Measurements from ENCODE around the genes PAX8 and MARCO.

- PRO-cap = no peak
Measured at GRCh38 chr2:113278216-113279252, at the start of gene PAX8. Gene PAX8, minus strand, starts transcription at chr2:113278921.

DNA sequence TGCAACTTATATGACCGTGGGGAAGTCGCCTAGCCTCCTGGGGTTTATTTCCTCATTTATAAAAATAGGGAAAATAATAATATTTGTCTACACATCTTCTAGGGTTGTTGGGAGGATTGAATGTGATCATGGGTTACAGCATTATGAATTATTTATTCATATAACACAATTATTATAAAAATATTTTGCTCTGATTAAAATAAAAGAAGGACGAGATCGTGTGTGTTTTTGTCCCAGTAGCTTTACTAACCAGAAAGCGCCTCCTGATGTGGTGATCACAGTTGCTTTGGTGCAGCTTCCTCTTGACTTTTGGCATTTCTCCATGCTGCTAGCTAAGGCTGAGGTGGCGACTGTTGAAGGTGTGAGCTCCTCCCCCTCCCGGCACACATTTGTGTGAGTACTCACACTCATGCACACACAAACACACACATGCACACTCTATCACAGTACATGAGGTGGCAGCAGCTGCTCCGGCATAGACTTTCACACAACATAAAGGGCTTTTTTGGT is 53.1 kb downstream of the FOXD4L1 start:
- PRO-cap = no peak

GRCh38 chr2:113737589-113738702 is 18.5 kb downstream of the SLC35F5 start:
- PRO-cap = no peak

- PRO-cap = no peak
Measured at GRCh38 chr2:113818304-113819035, 62.0 kb upstream of the SLC35F5 start.

DNA sequence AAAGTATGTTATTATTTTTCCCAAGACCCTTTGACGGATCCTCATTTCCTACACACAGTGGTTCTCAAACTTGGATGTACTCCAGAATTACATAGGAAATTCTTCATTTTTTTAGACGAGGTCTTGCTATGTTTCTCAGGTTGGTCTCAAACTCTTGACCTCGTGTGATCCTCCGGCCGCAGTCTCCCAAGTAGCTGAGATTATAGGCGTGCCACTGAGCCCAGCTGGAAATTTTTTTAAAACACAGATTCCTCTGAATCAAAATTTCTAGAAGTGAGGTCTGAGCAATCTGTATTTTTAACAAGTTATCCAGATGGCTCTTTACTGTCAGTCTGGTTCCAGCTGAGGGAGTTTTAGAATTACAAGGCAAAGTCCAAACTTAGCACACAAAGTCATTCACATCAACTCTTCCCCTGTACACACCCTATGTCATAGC is 12.4 kb upstream of the ACTR3 start:
- PRO-cap = no peak

- PRO-cap = no peak
Measured at GRCh38 chr2:113889018-113889340, 910 bp upstream of the ACTR3 start.

- PRO-cap = no peak
Measured at GRCh38 chr2:113978305-113978642, 88.4 kb downstream of the ACTR3 start.

DNA sequence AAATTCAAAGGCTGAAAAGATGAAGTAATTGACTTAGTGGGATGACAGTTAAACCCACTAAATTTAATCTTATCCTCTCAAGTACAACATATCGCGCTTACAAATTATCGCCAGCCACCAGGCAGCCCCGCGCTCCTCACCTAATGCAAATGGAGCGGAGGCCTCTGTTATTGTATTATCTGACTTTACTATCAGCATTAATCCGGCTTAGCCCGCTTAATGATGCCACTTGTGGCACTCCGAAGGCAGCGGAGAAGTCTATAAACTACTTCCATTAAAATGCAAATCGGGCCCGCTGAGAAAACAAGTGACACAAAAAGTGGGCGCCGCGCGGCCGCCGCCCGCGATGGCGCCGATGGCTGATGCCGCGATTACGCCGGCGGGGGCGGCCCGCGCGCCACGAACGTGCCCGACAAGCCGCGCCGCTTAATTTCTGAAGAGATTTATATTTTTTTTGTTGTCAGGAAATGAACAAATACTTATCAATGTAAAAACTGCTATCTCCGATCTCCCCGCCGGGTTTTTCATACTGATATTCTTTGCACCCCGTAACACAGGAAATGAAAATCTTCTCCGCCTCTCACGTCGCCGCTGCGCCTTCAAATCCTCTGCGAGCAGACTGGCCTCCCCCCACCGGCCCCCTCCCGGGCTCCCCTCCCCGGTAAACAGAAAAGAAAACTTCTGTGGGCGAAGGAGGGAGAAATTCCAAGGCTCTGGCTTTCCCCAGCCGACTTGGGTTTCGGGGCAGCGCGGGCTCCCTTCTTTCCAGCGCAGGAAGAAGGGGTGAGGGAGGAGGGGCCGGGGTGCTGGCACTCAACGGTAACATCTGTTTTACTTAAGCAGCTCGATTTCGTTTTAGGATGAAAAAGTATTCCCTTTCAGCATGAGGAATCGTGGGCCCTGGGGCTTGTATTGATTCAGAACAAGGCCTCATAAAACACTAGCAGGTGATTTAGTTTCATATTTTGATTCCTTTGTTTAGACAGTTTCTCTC is 221.9 kb downstream of the INSIG2 start:
- PRO-cap = no peak

- PRO-cap = no peak
Measured at GRCh38 chr2:118310842-118311584, 222.7 kb downstream of the INSIG2 start.

DNA sequence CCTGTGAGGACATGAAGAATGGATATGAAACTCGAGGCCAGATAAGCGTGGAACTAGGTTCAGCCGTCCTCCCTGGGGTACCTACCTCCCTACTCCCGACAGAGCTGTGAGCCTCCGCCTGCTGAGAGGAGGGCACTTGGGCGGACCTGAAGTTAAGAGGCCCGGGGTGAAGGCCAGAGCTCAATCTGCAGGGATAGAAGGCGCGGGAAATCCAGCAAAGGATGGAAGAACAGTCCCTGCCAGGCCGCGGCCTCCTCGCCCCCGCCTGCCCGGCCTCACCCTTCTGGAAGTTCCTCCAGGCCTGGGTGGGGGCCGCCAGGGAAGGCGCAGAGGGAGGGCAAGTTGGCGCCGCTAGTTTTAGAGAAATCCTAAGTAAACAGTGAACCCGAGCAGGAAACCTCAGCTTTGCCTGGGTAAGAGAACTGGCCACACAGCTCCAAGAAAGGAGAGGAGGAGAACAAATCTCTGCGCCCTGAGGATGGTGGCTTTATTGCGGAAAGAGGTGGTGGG is 13.0 kb downstream of the EN1 start:
- PRO-cap = no peak

- PRO-cap = no peak
Measured at GRCh38 chr2:118941789-118942462, at the start of gene MARCO. Gene MARCO, plus strand, starts transcription at chr2:118942194.

DNA sequence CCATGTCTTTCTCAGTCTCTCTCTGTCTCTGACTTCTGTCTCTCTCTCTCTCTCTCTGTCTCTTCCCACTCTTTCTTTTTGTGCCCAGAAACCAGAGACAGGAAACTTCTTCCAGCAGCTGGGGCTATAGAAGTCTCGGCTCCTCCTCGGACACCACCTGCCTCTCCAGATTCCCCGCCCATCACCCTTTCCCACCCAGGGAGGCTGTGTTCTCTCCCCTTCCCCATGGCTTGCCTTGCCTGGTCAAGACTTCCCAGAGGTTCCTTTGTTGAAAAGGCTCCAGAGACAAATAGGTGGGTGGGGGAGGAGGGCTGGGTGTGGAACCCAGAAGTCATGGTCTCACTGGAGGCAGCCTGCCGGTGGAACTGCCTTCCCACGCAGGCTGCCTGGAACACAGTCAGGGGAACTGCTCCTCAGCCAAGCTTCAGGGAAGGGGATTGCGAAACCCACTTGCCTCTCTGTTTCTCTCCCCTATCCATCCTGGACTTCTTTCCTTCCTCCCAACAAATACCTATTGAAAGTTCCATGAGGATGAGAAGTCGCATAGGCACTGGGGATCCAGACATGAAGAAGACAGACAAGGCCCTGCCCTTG is 31.5 kb downstream of the MARCO start:
- PRO-cap = no peak

- PRO-cap = no peak
Measured at GRCh38 chr2:119049923-119051113, 108.2 kb downstream of the C1QL2 start.

DNA sequence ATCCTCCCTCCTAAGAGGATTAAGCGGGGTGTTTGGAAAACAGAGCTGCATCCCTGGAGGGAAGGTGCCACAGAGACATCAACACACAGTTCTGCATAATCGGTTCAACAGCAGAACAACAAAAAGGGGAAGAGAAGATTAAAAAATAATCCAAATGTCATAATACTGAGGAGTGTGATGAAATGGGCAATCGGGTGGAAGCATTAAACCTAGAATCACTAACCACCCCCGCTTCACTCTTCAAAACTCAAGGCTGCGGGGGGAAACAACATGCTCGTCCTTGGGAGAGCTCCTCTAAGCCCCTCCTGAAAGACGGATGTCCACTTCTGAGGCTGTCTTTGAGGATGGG is 59.0 kb downstream of the STEAP3 start:
- PRO-cap = no peak

DNA sequence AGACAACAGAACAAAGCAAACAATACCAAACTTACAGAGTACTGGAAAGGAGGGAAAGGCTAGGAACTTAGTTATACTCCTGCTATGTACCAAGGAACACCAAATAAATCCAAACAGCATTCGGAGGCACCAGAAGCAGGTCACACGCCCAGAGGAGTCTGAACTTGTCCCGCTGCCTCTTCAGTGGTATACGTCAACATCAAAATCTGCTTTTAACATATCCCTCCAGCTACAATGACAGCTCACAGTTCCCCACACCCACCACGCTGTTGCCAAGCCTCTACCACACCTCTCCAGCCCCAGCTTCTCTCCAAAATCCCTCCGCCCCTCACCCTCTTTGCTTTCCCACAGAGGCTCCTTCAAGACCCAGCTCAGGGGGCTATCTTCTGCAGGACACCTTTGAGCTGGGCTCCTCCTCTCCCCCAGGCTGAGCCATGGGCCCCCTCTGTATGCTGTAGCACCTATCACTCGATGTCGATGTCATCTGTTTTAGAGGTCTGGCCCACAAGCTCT is 17.3 kb downstream of the C2orf76 start:
- PRO-cap = no peak

DNA sequence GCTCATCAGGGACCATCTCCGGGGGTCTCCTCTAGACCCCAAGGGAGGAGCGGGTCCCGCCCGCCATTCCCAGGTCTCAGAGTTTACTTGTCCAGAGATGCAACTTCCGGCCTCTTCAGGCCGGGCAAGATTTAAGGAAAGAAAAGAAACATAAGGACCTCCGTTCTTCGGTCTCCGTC is 240 bp downstream of the C2orf76 start:
- PRO-cap = no peak

GRCh38 chr2:119430640-119430963 is 1.1 kb upstream of the TMEM37 start:
- PRO-cap = no peak

DNA sequence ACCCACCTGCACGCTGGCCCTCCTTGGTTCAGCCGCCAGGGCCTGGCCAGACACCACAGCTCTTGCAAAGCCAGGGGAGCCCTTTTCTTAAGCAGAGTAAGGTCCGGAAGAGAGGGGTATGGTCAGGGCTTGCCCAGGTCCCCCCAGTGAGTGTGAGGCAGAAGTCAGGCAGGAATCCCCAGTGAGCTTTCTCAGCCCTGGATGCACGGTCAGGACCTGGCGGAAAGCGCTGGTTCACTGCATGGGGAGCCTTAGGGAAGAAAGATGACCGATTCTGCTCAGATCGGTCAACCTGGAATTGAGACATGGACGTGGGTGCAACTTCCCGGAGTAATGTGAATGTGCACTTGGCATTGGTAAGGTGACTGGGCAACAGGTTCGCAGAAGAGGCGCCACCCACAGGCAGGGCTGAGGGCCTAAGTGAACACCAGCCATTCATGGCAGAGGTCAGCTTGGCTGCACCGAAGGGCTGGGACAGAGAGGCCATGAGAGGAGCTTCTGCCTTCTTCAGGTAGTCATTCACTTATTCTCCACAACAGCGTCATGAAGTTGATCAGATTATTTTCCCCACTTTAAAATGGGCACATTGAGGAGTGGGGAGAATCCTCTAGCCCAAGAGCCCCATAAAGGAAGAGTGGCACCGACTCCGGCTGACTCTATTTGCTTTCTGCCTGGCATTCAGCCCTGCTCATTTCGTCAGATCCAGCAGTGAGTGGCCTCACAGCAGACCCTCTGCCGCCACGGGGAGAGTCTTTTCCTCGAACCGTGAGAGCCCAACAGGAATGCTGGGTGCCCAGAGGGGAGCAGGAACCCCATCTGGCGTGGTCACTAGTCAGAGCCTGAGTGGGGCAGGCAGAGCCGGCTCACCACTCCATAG is 35.8 kb downstream of the SCTR start:
- PRO-cap = no peak

DNA sequence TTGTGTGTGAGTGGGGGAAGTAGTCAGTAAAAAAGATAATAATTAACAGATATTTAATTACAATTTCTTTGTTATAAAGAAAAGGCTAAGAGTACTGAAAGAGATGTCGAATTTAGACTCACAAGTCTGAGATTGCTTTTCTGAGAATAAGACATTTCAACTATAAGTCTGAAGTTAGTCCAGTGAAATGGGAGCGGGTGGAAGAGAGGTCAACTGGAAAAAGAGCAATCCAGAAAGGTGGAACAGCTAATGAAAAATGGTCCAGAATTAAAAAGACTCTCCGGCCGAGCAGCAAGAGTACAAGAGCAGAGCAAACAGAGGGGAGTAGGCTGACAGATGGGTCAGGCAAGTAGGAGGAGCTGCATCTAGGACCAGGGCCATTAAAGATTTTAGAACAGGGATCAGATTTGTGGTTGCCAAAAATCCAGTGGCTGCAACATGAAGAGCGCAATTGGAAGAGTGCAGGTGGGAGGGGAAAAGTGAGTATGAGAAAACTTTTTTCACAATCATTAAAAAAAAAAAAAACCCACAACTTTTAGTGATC is 1.7 kb downstream of the EPB41L5 start:
- PRO-cap = no peak

GRCh38 chr2:120227249-120228126 is 4.3 kb upstream of the TMEM185B start:
- PRO-cap = no peak

Measured in mesothelial cell of epicardium (in vitro differentiated cells).